ENCODE measurements around the gene SLC48A1.

DNA sequence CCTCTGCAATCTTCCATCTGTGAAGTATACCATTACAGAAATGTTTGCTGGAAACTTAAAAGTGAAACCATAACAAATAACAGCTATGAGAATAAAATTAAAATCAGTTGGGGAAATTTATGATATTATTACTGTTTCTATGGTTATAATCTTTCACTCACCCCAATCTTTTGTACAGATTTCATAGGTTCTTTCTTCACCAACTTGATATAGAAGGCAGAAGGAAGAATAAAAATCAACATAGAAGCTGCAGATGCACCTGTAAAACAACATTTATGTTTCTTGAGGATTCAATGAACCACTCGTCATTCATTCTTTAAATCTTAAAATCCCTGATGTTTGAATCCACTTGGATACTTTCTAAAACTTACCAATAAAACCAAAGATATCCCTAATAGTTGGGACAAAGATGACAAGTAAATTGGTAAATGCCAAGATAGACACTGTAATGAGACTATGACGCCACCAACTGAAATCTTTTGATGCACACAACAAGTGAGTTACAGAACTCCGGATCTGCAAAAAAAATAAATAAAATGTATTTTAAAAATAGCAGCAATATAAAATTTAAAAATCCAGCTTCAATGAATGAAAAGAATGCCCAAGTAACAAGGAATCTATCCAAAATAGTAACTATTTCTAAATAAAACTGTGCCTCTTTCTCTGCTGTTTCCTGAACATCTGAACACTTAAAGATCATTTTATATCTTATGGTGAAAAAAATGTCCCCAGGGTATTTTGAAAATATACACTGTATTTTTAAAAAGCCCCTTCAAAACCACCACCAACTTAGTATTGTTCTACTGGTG is 10.2 kb downstream of the SLC38A2 start:
- PRO-cap: no peak
- RAMPAGE, long total RNA, 3 experiments: no peak in any of the 3 experiments

DNA sequence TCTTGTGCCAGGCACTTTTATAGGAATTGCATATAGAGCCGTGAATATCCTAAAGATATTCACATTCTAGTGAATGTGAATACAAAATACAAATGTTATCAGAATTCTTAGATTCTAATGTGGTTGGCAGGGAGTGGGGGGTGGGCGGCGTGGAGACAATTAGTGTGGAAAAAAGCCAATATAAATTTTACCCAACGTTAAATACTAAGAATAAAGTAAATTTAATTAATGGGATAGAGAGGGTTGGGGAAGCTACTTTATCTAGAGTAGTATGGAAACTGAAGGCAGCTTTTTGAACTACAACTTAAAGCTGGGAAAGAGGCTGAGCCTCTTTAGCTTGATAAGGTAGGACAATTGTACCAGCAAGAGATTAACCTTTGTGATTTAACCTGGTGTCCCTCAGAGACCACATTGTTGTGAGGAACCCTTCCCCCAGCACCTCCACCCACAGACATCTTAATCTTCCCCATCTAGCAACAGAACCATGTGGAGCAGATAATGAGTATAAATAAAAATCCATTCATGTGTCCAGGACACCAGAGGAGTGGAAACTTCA is 33.6 kb upstream of the SLC38A2 start:
- PRO-cap: no peak
- RAMPAGE, long total RNA, 3 experiments: no peak in any of the 3 experiments

DNA sequence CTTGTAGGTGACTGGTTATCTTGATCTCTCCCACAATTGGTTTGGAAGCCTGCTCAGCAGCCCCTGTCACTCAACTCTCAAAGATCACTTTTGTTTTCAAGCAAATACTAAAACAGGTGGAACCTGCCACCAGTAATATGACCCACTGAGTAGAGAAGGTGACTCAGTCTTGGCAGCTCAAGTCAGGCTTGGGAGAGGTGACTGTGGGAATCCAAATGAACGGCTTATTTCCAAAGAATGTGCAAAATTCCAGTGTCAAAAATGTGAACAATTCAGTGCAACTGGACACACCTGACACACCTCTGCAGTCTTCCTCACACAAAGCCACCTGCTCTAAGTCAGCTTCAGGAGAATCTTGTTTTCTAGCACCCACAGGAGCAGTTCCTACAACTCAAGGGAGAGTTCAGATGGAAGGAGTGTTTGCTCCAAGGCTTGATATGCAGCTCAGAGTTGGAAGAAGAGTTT is 83.3 kb upstream of the SLC38A2 start:
- PRO-cap: no peak
- RAMPAGE, long total RNA, 3 experiments: no peak in any of the 3 experiments

GRCh38 chr12:46461478-46462011 is 89.0 kb upstream of the SLC38A2 start:
- PRO-cap: no peak
- RAMPAGE, long total RNA, 3 experiments: no peak in any of the 3 experiments

DNA sequence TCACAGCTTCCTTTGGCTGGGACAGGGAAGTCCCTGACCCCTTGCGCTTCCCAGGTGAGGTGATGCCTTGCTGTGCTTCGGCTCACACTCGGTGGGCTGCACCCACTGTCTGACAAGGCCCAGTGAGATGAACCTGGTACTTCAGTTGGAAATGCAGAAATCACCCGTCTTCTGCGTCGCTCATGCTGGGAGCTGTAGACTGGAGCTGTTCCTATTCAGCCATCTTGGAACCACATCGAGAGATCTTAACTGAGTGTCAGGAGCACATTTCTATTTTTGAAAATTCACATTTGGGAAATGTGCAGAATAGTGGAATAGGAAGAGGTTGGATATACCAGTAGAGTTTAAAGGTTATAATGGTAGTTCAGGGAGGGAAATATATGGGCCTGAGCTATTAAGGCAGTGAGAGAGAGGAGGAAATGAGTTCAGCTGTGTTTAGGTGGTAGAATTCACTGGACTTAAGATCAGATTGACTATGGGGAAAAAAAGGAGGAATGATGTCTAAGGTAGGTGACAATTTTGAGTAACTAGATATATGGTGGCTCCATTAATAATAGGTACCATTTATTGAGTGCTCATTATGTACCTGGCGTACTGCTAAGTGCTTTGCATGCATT is 173.4 kb upstream of the SLC38A2 start:
- PRO-cap: no peak
- RAMPAGE, long total RNA, 3 experiments: no peak in any of the 3 experiments

GRCh38 chr12:46661340-46661751 is 164.5 kb downstream of the SLC38A4 start:
- PRO-cap: unidirectional peak, minus-strand start at chr12:46661551
- RAMPAGE, long total RNA, 3 experiments: no peak in any of the 3 experiments

DNA sequence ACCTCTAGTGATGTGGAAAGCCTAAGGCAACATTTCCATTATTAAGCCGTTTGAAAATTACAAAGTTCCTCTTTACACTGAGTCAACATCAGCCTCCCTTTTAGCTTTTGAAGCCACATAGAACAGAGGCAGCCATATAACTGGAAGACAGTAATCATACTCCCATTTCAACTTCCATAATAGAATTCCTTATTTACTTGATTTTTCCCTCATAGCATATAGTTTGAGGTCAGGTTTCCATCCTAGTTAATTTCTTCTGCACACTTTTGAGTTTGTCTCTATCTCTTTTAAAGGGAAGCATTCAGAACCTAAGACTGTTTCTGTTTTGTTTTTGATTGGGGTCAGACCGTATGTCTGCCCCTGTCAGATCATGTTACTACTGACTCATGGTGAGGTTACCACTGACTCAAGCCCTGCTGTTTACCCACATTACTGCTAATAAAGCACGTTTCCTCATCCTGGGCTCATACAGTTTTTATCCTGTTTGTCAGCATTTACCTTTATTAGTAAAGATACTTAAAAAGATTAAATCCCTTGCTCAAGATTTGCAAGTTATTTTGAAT is 160.9 kb downstream of the SLC38A4 start:
- PRO-cap: no peak
- RAMPAGE, long total RNA, 3 experiments: no peak in any of the 3 experiments

DNA sequence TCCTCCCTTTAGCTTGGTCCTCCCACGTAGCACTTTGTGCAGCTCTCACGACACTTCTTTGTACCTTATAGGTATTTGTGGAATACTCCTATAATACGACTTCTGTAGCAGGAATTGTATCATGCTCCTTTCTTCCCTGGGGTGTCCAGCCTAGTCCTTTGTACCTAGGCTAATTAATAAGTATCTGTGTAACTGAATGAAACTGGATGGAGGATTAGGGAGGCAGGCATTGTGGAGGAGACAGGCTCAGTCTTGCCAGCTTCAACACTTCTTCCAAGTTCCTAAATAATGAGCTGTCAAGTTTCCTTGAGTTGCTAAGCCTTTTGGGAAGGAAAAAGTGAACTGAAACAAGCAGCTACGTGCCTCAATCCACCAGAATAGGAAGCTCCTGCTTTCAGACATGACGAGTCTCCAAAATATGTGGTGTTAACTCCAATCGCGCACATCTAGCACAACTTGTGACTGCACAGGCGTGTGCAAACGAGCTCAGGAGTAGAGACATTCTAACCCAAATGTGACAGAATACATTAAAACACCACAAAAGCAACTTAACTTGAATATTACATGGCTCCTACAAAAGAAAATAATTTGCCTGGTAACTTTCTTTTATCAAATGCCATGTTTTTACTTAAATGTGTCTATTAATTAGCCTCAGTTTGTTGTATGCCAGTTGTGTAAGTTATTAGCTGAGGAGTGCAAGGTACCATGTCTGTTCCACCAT is 122.8 kb downstream of the SLC38A4 start:
- PRO-cap: no peak
- RAMPAGE, long total RNA, 3 experiments: no peak in any of the 3 experiments

GRCh38 chr12:46788094-46788617 is 37.6 kb downstream of the SLC38A4 start:
- PRO-cap: no peak
- RAMPAGE, long total RNA, 3 experiments: no peak in any of the 3 experiments

GRCh38 chr12:47185229-47185483 is 105.4 kb upstream of the AMIGO2 start:
- PRO-cap: no peak
- RAMPAGE, long total RNA, 3 experiments: no peak in any of the 3 experiments

DNA sequence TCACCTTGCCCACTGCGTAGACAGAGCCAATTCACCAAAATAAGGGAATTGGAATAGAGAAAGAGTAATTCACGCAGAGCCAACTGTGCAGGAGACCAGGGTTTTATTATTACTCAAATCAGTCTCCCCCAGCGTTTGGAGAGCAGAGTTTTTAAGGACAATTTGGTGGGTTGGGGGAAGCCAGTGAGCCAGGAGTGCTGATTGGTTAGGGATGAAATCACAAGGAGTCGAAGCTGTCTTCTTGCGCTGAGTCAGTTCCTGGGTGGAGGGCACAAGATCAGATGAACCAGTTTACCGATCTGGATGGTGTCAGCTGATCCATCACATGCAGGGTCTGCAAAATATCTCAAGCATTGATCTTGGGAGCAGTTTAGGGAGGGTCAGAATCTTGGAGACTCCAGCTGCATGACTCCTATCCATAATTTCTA is 126.1 kb upstream of the AMIGO2 start:
- PRO-cap: no peak
- RAMPAGE, long total RNA, 3 experiments: no peak in any of the 3 experiments

DNA sequence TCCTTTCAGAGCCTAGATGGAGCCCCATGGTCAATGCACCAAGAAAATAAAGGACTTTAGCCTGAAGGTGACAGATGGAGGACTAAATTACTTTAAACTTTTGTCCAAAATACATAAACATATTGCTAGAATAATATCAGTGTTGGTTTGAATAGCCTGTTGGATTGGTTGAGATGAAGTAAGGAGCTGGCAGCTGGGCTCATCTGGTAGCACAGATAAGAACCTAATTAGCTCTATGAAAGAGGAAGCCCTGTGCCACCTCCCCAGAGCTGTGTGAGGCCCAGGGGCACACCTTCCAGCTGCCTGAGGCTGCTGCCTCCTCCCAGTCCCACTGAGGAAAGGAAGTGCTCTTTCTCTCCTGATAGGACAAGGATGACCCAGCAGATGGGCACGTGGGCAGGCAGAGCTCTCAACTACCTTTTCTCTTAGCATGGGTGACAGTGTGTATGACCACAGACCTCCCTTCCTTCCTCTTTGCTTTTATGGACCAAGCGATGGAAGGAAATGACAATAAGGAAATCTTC is 127.4 kb upstream of the AMIGO2 start:
- PRO-cap: no peak
- RAMPAGE, long total RNA, 3 experiments: no peak in any of the 3 experiments

DNA sequence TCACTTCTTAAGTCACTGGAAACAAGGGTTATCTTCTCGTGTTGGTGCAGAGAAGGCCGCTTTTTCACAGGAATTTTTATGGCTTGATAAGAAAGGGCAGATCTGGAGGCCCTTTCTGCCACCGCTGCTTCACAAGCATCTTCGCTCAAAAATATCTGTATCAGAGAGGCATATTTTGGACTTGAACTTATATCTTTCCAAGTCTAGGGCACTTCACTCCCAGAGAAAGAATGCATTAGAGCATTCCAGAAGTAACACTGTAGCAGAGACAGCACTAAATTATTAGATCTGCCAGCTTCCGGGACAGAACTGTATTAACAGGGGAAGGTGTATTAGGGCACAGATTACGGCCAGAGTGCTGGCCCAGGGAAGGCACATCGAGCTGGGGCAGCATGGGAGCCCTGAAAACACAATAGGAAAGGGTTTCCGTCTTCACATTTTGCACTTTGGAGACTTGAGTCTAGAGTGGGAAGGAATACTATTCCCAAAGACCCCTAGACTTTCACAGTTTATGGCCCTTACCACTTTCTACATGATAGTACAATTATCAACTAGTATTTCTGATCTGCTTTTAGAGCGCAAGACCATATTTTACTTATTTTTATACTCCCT is 151.8 kb upstream of the AMIGO2 start:
- PRO-cap: no peak
- RAMPAGE, long total RNA, 3 experiments: no peak in any of the 3 experiments

DNA sequence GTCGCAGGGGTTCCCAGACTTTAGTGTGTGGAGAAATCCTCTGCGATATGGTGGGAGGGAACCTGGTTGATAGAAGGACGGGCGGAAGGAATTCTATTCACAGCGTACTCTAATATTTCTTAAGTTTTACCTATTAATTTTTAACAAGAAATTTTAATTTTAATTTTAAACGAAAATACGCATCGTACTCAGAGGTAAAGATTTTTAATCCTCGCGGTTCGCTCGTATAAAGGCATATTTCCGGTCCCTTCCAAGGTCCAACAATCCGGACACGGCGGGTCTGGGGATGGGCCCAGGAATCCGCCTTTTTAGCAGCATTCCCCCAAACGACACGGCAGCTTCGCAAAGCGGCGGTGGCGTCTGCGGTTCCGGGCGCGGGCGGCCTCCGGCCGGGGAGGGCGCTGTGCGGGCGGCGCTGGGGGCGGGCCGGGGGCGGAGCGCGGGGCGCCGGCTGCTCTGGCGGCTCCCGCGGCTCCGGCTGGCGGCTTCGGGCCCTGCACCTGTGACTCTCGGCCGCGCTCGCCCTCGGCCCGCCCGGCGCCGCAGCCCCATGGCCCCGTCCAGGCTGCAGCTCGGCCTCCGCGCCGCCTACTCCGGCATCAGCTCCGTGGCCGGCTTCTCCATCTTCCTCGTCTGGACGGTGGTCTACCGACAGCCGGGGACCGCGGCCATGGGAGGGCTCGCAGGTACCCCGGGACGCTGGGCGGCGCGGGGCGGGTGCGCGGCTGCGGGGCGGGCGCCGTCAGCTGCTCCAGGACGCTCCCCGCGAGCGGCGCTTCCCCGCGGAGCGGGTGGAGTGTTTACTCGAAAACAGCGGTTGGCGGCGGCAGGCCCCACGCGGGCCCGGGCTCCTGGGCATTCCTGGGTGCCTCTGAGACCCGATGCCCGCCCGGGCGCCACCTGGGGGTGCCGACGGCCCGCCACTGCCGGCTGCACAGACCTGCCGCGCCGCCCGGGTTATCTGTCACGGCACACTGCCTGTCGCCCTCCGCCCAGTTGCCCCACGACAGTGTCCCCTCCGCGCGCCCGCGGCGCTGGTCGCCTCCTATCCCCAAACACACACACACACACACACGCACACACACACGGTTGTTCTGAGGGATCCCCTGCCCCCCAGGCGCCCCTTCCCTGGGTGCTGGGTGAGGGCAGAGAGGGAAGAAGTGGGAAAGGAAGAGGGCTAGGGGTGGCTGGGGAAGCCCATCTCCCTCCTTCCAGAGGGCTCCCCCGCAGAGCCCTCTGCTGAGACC is at the start of gene SLC48A1:
SLC48A1 (plus strand) TSS at position 484 of the 1,247 bp plus-strand sequence.
- PRO-cap: bidirectional peak, plus-strand start at position 490 of the sequence, minus-strand start at position 342 of the sequence
- RAMPAGE, long total RNA, 3 experiments: no peak in any of the 3 experiments

DNA sequence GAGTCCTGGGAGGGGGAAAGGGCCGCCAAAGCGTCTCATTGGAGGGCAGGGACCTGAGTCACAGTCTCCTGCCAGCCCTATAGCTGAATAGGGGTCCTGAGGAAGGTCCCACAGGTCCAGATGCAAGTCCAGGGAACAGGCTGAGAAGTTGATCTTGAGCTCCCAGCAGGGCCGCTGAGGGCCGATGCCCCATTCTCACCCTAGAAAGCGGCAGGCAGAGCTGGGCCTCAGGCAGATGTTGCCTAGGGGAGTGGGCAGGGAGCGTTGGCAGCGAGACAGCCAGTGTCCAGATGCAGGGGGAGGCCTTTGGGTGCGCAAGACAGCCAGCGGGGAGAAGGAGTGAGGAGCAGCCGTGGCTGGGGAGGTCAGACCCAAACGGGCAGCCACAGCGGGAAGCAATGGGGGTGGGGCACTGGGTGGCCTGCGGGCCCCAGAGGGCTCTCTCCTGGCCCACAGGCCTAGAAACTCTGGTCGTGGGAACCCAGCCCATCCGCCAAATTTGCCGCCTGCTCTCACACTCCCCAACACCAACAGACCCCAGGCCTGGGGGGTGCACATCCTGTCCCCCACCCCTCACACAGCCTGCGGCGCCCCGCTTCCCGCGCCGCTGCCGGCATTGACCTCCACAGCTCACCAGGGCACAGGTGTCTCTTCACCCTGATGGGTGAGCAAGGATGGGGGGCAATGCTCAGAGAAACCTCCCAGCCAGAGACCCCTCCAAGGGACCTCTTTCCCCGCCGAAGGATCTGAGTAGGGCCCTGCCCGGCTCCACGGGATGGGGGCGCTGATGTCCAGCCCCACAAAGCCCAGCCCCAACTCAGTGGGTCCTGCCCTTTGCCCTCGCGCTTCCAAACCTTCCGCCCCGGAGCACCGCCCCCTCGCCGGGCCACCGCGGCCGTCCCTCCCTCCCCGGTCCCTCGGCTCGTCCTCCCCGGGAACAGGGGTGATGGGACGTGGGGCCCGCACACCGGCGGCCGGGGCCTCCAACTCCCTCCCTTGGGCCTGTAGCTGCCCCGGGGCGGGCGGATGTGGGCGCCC is 898 bp downstream of the HDAC7 start:
- PRO-cap: unidirectional peak, plus-strand start at position 113 of the sequence; unidirectional peak, plus-strand start at position 282 of the sequence; unidirectional peak, plus-strand start at position 317 of the sequence; bidirectional peak, plus-strand start at position 934 of the sequence, minus-strand start at position 819 of the sequence
- RAMPAGE, long total RNA, 3 experiments: no peak in any of the 3 experiments

DNA sequence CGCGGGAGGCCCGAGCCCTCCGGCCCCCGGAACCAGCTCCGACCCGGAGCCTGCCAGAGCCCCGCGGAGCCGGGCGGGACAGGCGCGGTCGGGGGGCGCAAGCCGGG is 326 bp downstream of the HDAC7 start:
- PRO-cap: no peak
- RAMPAGE, long total RNA, 3 experiments: no peak in any of the 3 experiments

GRCh38 chr12:47841578-47842244 is 22.0 kb upstream of the HDAC7 start:
- PRO-cap: no peak
- RAMPAGE, long total RNA, 3 experiments: no peak in any of the 3 experiments

- PRO-cap: no peak
- RAMPAGE, long total RNA, 3 experiments: no peak in any of the 3 experiments
These were observed 23.5 kb upstream of the HDAC7 start for GRCh38 chr12:47842944-47843798.

GRCh38 chr12:47883153-47883792 is 21.5 kb downstream of the VDR start:
- PRO-cap: no peak
- RAMPAGE, long total RNA, 3 experiments: no peak in any of the 3 experiments

DNA sequence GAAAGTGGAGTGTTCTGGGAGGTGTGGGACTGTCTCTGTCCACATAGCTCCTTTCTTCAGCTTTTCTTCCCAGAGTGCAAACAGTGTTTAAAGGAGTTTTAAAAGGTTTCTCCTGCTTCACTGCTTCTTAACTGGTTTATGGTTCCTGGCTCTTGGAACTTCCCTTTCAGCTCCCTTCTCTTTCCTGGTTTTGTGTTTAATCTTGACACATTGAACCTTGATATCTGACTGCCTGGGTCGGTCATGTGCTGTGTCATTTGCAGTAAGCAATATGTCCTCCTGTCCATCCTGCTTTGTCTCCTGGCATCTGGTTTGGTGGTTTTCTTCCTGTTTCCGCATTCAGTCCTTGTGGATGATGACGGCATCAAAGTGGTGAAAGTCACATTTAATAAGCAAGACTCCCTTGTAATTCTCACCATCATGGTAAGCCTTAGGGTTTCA is 2.2 kb downstream of the TMEM106C start:
- PRO-cap: no peak
- RAMPAGE, long total RNA, 3 experiments: no peak in any of the 3 experiments

All from subcutaneous adipose tissue (tissue), 3 donors.